ENCODE measurements around a stretch of chr17.

DNA sequence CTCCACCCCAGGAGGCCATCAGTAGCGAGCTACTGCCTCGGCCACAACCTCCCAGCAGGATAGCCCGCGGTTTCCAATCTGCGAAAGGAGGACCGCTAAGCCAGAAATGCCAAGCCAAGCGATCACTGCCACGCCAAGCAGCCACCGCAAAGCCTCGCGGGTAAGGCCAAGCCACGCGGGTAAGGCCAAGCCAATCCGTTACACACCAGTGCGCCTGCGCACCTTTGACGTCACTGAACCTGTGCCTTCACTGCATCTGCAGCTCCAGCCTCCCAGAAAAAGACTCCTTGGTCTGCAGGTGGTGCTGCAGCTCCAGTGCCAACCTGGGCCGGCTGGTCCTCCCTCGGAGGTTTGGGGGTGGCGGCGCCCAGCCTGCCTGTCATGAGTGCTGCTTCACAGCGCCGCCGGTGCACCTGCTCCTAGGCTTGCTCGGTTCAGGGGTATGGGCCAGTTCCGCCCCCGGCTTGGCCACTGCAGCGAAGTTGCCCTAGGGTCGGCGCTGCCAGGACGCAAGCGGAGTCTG lies 146.7 kb downstream of the USP22 start:
- RRBS = 34% methylated on average over 6 of the region's 32 CpGs

DNA sequence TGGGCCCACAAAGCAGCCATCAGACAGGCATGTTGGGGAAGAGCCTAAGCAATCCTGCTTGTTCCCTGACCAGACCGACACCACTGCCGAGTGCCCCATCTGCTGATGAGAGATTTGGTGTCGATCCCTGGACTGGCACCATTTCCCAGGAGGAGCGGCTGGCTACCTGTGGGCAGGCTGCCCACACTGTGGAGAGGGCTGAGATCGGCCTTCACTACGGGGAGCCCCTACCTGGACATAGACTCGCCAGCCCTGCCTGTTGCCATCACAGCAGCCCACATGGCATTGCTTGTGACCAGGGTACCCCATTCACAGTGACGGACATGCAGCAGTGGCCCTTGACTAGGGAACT lies 44.6 kb downstream of the USP22 start:
- RRBS = no CpG with 5 or more reads among the region's 8 CpGs

DNA sequence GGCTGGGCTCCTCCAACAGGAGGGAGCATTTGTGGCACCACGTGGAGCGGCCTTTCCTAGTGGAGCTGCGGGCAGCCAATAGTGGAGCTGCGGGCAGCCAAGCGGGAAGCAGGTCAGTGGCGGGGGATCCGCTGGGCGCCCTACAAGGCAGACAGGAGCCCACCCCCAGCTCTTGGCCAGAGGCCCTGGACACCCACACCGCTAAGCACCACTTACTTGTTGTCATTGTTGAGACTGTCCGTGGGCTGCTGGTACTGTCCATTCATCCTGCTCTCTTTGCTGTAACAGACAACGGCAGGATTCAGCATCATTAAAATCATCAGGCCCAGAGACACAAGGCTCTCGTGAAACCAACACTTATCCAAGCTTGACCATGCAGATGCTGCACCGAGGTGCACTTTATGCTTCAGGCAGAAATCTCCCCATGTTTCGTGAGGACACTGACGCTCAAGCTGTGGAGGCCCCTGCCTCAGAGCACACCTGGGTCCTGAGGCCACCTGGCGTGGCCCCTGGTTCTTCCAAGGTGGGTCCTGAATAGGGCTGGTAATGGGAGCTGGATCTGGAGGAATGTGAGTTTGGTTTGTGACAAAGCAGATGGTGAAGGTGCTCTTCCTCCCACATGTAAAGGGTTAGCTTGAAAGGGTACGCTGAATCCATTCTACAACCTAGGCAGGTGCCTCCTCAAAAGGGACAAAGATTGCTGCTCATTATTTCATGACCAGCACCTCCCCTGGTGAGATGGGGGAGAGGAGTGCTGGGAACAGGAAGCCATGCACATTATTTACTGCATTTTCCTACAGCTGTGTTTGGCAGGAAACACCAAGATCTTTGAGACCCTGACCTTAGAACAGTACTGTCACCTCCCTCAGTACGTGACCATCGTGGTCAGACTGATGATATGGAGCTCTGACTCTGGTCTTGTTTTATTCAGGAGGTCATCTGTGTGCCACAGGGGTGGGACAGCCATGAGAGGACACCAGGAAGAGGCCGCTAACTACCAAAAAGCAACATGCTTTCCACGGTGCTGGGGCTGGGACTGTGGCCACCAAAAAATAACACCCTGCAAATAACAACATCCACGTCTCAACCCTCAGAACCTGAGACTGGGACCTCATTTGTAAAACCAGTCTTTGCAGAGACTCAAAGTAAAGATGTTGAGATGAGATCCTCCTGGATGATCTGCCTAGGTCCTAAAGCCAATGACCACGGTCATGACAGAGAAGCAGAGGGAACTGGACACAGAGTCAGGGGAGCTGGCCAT lies 37.7 kb downstream of the USP22 start:
- RRBS = no CpG with 5 or more reads among the region's 23 CpGs

DNA sequence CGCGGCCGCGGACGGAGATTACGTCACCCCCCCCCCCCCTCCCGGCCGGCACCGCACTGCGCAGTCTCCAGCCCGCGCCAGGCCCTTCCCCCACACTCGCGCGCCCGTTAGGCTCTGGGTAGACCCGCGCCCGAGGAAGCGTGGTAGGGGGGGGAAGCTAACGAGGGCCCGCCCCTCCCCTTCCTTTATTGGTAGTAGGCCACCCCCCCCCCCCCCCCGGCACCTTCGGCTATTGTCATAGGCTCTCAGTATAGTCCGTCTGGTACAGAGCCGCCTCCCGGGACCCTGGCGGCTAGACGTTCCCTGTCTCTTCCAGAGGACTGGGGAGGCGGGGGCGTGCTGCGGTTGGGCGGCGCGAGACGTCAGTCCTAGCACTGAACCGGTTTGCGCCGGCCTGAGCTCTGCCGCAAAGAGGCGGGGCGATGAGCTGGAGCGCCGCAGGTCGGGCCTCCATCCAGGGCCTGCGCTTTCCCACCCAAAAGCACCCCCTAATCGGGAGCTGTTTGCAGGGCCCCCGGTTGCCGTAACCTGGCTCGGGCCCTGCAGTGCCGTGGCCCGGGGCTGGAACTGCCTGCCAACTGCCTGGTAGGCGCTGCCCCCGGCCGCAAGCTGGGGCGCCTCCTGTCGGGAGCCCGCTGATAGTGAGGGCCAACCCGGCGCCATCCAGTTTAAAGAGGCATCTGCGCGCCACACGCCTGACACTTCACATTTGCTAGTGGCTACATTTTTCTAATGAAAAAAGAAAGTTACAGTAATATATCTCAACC lies 470 bp upstream of the USP22 start:
- RRBS = 1% methylated on average over 29 of the region's 63 CpGs

DNA sequence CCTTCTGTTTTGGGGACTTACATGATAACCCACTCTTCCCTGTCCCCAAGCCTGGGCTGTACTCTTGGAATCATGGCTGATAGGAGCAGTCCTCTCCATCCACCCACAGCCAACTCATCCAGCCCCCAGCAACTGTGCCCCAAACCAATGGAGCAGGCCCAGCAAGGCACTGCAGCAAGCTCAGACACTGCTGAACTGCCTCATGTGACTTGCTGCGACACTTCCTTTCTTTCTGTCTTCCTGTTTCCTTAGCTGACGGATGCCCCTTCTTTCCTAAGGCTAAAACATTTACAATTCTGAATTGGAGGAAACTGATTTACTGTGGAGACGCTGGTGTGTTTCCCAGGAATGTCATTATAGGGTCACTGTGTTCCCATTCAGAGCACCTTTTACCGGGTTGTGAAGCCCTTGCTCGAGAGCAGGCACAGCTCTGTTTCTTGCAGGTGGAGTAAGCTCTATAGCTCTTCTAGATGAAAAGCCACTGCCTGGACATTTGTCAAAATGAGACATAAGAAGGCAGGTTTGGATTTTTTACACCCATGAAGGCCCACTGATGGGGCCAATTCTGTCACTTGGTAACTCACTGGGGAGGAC lies 27.5 kb downstream of the TMEM11 start:
- RRBS = no CpG with 5 or more reads among the region's 5 CpGs

GRCh38 chr17:21211503-21212508 lies 2.2 kb downstream of the TMEM11 start:
- RRBS = no CpG with 5 or more reads among the region's 16 CpGs

DNA sequence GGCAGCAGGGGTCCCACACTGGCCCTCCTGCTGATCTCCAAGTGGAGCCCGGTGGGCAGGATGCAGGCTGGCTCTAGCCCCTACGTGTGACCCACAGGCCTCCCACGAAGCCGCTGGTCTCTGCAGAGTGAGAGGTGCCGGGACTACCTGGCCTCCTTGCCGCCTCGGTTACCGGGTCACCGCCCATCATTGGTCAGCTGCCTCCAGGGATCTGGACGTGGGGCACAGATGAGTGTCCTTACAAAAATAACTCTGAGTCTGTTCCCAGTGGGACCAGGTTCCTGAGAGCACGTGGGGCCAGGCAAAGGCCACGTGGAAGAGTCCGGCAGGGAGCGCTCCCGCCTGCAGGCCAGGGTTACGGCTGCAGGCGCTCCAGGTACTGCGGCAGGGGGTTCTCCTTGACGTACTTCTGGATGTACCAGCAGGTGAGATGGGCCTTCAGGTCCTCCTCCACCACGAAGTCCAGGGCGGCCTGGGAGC lies 10.2 kb downstream of the NATD1 start:
- RRBS = 80% methylated on average over 5 of the region's 21 CpGs

DNA sequence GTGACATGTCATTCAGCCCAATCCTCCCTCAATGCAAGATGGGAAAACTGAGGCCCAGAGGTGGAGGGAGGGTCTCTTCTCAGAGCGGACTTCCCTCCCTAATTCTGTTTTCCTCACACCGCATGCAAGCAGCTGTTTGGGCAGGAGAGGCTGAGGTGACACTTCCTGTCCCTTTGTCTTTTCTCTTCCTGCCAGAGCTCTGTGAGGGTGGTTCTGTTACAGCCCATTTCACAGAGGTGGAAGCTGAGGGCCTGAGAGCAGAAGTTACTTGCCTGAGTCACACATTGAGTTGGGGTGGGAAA lies 14.9 kb upstream of the NATD1 start:
- RRBS = no CpG with 5 or more reads among the region's 2 CpGs

DNA sequence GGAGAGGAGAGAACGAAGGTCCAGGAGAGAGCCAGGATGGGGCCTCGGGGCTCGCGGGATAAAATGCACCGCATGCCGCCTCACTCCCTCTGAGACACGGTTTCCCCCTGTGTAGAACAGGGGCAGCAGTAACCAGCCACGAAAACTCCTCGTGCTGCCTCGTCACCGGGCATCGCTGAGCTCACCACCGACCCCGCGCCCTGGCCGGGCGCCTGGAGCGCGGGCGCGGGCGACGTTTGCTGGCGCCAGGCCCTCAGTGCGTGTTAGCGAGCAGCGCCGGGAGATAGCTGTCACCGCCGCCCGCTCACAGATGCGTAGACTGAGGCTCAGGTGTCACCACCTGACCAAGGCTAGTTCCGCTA lies 779 bp upstream of the MAP2K3 start:
- RRBS = 76% methylated on average over 22 of the region's 33 CpGs

GRCh38 chr17:21300213-21300717 lies 15.8 kb downstream of the MAP2K3 start:
- RRBS = no CpG with 5 or more reads among the region's 10 CpGs

DNA sequence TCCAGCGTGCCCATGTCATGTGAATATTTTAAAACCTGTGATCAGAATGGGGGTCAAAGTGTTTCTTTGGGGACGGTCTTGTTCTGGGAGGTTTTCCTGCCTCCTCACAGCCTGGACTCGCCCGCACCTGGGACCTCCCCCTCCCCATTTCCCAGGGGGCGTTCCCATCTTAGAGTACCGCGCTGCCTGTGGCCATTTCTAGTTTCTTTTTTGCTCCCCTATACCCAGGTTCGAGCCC lies 1.5 kb downstream of the KCNJ12 start:
- RRBS = no CpG with 5 or more reads among the region's 8 CpGs

DNA sequence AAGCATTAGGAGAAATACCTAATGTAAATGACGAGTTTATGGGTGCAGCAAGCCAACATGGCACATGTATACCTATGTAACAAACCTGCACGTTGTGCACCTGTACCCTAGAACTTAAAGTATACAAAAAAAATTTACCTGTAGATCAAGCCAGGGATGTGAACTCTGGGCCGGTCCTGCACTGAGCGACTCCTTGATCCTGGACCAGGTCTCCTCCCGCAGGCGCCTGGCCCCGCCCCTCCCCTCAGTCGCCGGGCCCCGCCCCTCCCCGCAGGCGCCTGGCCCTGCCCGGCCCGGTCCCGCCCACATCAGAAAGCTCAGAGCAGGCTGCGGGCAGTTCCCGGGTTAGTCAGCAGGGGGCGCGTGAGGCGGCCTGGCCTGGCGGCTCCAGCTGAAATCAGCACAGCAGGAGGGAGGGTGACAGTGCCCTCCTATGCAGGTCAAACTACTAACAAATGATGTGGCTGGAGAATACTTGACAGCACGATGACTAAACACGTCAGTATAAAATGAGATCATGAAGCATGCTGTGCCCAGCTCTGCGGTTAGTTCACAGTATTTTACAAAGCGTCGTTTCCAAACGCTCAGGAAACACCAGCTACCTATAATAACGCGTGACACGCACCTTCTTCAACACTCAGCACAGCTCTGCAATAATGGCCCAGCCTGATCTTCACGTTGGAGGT lies 80.8 kb downstream of the KCNJ12 start:
- RRBS = 3% methylated on average over 14 of the region's 31 CpGs

DNA sequence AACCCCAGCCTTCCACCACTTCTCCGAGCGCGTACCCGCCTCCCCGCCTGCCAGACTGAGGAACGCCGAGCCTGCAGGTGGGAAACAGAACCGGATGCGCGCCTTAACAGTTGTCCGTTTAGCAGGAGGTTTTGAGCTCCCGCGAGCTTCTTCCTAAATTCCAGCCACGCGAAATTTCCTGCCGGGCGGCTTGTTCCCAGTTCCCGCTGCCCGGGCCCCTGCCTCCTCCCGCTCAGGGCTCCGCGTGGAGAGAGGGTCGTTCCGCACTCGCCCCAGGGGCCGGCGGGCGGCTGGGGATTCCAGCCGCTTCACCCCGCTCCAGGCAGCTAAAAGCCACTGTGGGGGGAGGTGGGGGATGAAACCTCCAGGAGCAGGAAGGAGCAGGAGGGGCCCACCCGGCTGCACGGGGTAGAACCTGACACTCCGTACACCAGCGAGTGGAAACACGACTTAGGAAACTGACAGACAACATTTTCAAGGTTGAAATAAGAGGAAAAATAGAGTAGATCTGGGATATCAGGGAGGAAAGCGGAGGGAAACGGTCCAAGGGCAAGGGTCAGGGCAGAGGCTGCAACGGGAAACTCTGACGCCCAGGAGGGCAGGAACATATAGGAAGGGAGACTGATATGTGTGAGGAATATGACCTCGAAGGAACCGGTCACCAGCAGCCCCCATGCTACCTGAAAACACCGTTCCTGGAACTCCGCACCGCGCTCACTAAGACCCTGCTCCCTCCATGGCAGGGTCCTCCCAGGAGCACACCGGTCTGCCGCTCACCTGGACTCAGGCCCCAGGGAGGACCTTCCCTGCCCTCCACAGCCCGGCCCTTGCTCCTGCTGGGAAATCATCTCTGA lies 88.0 kb downstream of the KCNJ12 start:
- RRBS = 81% methylated on average over 9 of the region's 48 CpGs

DNA sequence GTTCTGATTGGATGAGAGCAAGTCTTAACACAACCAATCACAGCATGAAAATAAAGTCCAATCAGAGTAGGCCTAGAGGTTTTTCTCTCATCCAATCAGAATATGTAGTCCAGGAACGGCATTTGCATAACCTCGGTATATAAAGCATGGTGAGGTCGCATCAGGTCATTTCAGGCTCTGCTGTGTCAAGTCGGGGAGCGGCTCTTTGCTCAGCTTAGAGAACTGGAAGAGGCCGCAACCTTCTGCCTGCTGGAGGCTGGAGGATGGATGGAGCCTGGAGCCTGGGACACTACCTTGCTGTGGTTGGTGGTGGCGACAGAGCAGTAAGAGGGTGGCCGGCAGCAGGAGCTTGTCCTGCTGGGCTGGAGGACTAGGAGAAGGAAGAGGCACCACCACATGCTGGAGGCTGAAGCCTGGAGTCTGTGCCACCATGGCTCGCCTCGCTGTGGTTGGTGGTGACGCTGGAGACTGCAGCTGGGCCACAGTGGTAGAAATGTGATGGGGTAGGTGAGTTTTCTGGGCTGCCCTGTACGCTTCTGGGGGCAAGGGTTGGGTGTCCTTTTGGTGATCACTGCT lies 204.4 kb upstream of the WSB1 start:
- RRBS = no CpG with 5 or more reads among the region's 12 CpGs

DNA sequence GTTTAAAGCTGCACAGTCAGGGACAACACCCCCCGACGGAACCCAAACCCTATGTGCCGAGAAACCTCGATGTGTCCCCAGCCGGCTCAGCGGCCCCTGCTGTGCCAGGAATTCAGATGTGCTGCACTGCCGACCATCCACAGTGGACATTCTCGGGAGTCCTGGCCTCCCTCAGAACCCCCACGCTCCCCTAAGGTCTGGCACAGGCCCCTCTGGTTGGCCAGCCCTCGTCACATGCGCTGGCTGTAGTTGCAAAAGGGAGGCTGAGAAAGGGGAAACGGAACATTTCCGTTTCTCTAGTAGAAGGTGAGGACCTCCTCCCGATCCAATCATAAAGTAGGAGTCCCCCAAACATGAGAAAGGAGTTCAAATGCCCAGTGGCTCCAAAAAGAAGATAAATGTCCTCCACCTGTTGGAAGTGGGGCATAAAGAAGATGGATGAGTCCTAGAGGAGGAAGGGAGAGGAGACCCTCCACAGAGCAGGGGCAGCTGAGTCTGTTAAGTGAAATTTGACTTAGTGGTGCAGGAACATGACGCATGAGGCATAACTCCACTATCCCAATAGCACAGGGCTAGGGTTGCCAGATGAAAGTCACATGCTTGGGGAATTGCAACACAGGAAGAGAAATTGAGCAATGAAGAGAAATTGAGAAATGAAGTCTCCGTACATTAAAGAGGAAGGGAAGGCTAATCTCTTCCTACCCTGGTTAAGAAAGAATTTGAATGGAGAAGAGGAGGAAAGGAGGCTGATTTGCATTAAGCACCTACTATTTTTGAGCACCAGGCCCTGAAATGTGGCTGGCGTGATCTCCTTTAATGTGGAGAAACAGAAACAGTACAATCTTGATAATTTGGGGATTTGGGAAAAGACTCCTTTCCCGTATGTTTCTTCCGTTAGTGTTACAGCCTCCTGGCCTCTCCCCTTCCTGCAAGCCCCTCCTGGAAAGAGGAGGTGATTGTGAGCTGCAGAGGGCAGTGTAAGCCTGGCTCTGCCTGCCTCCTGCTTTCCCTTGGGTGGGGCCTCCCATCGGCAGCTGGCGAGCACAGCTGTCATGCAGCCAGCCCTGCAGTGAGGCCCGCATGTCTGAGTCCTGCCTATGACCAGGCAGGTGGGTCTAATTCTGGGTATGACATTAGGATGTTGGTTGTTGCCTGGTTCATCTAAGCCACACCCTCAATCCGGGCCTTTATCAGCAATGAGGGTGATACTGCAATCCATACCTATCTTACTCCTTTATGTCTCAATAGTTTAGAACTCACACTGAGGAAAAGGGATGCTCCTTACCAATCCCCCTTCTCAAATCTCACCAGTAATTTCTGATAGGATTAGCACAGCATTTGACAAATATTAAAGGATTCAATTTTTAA lies 49.0 kb upstream of the WSB1 start:
- RRBS = no CpG with 5 or more reads among the region's 23 CpGs

DNA sequence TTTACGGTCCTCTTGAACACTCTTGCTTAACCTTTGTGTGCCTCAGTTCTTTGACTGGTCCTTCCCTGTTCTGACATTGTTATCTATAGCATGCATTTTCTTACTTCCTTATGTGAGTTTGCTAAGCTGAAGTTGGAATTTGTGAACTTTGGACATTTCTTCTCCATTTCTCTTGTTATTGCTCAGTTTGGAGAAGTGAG lies 29.6 kb upstream of the WSB1 start:
- RRBS = no CpG with 5 or more reads among the region's 1 CpG

DNA sequence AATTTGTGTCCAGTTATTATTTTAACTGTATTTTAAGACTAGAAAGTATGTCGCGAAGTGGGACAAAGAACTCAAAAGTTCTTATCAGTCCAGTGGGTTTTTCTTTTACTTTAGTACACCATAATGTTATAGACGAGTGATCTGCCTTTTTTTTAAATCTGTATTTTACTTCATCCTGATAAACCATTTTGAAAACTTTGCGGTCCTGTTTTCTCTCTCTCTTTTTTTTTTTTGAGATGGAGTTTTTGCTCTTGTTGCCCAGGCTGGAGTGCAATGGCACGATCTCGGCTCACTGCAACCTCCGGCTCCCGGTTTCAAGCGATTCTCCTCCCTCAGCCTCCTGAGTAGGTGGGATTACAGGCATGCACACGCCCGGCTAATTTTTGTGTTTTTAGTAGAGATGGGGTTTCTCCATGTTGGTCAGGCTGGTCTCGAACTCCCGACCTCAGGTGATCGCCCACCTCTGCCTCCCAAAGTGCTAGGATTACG lies 1.8 kb downstream of the WSB1 start:
- RRBS = no CpG with 5 or more reads among the region's 15 CpGs

DNA sequence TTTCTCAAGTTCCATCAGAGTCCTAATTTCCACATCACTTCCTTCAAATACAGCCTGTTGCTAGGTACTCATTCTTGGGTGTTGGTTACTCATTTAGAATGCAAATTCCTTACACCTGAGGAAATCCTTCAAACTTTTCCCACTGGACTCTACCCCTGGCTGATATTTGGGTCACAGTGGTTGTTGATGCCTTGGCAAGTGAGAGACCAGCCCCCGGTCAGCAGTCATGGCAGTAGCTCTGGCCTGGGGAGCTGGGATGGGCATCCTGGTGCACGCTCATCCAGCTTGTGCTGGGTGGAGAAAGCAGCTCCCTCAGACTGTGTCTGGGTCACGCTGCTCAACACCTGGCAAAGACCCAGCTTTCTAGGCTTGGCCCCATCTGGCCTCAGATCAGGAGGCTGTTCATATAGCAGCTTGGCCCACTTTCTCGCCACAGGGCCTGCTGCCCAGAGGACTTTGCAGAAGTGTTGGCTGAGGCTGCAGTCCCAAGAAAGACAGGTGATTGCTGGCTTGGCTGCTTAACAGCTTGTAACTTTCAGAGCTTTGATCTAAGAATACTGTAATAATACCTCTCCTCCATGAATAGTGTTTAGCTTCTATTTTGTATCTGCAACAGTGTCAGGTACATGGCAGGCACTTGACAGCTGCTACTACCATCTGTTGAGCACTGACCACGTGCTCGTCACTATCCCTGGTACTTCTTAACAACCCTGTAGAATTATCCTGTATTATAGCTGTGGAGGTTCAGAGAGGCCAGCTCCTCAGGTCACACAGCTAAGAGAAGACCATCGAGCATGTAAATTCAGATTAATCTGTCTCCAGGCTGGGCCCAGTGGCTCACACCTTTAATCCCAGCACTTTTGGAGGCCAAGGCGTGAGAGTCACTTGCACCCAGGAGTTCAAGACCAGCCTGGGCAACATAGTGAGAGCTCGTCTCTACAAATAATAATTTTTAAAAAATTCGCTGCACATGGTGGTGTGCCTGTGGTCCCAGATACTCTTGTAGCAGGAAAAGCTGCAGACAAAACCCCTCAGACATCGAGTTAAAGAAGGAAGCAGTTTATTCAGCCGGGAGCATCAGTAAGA lies 26.1 kb downstream of the WSB1 start:
- RRBS = no CpG with 5 or more reads among the region's 12 CpGs

GRCh38 chr17:27495489-27495838 lies 39.2 kb downstream of the KSR1 start:
- RRBS = no CpG with 5 or more reads among the region's 5 CpGs

DNA sequence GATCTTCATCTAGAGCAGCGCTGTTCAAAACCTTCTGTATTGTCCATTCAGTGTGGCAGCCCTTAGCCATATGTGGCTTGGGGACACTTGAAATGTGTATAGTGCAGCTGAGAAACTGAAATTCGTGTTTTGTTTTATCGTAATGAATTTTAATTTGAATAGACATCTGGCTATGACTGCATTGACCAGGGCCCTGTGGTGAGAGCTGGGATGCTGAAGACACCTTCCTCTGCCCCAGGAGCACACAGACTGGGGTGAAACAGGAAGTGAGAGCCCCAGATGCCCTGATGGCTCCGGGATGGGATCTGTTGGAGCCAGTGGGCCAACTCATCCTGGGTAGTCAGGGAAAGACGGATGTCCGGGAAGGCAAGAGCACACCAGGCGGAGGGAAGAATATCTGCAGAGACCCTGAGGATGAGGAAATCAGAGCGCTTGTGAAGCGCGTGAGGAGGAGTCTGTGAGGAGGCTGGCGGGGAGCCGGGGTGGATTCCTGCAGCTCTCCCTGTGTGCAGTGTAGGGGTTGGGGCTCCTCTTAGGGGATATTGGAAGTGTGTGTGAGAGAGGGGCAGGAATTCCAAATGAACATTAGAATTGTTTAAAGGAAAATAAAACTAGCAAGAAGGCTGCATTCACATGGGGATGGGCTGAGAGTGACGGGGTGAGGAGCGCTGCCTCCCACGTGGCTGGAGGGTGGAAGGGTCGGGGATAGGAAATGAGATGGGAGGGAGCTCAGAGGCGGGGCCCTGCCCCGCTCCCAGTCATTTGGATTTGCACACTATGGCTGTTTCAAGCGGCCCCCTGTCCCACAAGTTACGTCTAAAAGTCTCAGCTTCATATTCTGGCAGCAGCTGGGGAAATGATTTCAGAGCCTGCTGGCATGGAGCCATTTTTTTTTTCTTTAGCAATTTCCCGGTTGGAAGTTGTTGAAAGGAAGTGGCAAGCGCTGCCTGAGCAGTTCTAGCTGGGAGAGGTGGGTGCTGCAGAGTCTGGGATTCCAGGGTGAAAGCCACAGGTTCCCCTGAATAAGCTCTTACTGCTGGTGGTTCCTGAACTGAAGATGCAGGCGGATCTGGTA lies 71.3 kb upstream of the LGALS9 start:
- RRBS = 95% methylated on average over 6 of the region's 23 CpGs